ENCODE measurements around a stretch of chr7.

- RRBS: no CpG with 5 or more reads among the region's 5 CpGs
Measured at GRCh38 chr7:130135626-130136243, 65.4 kb downstream of the KLHDC10 start.

- RRBS: no CpG with 5 or more reads among the region's 8 CpGs
Measured at GRCh38 chr7:130144244-130144884, 60.8 kb downstream of the TMEM209 start.

- RRBS: no CpG with 5 or more reads among the region's 2 CpGs
Measured at GRCh38 chr7:130431337-130431746, 9.5 kb downstream of the CEP41 start.

DNA sequence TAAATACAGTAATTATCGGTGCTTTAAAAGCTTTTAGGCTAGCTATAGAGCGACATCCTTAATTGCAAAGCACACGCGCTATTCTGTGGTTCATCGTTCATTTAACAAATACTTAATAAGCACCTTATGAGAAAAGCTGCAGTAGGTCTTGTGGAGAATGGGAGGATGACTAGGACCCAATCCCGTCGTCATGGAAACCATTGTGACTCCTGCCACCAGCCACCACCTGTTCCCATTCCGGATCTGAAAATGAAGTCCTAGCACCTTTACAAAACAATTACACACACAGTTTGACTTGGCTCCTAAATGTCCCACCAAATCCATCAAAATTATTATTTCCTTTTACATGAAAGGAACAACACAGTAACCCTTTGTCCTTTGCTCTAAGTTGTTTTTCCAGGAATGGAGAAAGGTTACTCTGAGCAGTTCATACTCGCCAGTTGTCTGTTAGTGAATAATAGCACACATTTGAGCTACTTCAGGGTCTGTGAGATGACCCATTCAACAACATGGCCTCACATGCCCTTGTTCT, 785 bp upstream of the CEP41 start:
- RRBS: no CpG with 5 or more reads among the region's 9 CpGs

DNA sequence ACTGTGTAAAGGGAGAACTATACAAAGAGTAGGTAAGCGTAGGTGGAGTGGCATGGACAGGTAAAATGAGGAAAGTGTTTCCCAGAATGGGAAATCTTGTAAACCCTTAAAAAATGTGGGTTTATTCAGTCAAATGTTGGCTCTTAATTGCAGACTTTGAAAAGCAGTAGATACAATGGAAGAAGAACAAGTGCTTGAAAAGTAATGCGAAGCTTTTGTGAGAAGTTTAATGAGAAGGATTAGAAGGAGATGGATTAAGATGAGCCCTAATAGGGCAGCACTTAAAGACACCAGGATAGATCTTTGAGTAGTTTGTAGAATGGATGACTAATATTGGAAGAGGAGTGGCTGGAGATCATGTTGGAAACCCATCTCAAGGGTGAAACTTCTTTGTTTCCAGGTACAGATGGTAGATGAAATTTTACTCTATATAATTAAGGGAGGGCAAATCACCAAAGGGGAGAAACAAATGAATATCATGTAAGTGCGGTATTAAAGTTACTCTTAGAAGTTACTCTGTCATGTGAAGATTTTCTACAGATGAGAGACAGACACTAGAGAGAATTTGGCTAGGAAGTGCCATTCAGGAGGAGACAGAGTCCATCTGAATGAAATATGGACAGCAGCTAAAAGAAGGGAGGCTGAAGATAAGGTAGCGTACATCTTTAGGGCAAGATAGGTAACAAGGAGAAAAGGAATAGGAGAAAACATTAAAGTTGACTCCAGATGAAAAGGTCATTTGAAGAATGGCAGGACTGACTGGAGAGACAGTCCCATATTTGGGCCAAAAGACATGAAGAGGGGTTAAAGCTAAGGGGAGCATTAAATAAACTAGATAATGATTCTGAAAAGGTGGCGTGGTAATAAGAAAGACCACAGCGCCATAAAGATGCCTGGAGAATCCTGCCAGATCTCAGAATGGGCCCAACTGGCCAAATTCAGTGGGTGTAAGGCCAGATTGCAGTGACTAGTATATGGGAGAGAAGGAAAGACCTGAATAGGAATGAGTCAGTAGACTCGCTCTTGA, 22.4 kb downstream of the MEST start:
- RRBS: no CpG with 5 or more reads among the region's 7 CpGs

GRCh38 chr7:130529307-130529860, 37.5 kb downstream of the MEST start:
- RRBS: no CpG with 5 or more reads among the region's 3 CpGs

DNA sequence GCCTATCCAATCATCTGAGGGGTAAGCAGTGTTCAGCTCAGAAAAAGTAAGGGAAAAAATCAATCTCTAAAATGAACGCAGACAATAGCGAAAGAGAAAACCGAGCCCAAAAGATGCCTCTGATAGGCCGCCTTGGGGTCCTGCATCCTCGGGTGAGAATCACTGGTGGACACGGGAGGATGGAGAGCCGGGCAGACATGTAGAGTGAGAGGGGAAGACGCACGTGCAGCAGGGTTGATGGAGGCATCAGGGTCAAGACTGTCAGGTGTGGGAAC, 39.9 kb downstream of the MEST start:
- RRBS: no CpG with 5 or more reads among the region's 9 CpGs

DNA sequence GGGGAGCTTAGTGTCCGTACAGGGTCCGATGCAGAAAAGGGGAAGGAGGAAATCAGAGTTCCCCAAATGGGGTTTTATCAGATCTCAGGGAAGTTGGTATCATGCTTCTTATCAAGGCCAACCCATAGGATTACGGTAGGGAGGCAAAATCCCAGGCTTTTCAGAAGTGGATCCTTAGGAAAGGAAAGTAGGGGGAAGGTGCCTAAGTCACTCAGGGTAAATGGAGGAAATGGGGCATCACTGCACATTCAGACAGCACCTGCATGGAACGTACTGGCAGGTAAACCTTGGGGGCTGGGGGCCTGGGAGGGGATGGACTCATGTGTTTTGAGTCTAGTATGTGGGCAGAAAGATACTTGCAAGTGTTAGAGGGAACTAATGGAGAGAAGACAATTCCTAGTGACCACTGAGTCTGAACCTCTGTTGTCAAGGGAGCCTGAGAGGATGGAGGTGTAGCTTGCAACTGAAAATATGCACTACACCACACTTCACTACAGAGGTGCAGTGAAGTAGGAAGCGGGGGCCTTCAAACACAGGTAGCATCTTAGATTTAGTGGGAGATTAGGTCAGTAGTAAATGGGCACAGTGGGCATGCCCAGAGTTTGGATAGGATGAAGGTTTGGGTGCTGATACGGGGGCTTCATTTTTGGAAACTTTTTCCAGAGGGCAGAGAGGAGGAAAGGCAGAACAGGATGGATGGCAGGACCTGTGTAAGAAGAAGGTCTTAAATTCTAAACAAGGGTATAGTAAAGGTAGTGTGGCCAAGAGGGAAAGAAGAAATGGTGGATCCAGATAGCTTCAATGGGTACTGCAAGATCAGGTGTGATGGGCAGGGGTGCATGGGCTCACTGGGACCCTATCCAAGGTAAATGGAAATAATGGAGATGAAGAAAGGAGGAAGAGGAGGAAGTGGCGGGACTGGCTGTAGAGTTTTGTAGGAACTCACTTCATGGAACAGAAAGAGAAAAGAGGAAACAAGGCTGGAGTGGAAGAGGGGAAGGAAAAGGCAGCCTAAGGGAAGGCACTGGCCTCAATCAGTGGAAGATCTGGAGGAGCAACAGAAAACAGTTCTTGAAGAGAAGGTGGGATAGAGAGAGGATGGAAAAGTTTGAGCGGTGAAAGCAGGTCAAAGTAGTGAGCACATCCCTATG, 46.9 kb downstream of the MEST start:
- RRBS: no CpG with 5 or more reads among the region's 8 CpGs

GRCh38 chr7:130541115-130541812, 49.4 kb downstream of the MEST start:
- RRBS: no CpG with 5 or more reads among the region's 15 CpGs

GRCh38 chr7:130939789-130940561, 206.0 kb upstream of the KLF14 start:
- RRBS: no CpG with 5 or more reads among the region's 5 CpGs

DNA sequence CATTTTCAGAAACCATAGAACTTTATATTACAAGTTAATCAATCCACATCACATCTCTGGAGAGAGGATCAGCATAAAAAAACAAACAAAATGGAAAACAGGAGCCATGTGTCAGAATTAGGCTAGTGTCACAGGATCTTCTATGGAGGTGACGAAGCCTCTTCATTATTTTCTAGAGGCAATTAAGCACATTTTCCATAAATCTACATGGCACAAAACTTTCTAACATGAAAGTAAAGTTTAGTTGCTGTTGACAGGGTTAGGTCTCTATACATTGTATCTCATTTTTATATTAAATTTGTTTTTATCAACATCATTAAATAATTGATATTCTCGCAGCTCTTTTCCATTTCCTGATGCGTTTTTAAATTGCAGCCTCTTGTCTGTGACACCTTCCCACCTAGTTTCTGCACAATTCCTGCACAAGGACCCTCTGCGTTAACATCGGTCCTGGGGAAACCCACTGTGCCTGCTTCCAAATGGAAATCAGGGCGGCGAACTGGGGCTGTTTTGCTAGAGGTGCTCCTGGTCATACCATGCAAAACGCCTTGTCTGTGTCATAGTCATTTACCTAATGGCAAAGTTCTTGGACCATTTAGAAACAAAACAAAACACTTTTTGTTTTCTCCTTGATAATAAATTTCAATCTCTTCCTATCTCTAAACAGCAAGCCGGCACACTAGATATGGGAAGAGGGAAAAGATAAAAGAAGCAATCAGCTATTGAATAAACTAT, 206.7 kb upstream of the KLF14 start:
- RRBS: 0% methylated on average over 1 of the region's 9 CpGs

DNA sequence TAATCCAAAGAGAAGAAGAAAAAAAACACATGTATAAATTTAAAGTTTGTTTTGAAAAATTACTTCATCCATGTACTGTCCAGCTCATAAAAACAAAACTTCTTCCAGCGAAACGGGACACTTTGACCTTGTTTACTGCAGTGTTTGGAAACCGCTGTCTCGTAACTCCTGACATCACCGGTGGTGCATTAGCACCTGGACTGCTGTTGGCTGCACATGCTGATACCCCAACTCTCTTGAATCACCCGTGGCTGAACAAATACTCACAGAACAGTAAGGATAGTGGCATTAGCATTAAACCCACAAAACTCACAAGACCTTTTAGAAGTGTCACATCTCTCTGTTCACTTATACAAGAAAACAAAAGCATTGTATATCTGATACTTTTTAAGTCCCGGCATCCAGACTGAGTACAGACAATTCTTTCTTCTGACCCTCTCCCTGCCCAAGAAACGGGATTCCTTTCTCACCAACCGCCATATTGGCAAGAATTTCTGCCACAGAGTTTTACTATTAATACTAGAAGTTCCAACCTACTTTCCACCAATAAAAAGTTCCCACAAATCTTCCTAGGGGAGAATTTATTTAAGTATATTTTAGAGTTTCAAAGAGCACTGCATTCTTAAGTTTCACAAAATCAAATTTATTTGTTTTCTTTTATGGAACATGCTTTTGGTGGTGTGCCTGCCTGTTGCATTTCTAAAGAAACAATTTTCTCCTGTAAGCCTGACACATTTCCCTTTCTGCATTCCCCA, 208.3 kb upstream of the KLF14 start:
- RRBS: no CpG with 5 or more reads among the region's 9 CpGs

- RRBS: no CpG with 5 or more reads among the region's 7 CpGs
Measured at GRCh38 chr7:130947697-130948373, 213.8 kb upstream of the KLF14 start.

DNA sequence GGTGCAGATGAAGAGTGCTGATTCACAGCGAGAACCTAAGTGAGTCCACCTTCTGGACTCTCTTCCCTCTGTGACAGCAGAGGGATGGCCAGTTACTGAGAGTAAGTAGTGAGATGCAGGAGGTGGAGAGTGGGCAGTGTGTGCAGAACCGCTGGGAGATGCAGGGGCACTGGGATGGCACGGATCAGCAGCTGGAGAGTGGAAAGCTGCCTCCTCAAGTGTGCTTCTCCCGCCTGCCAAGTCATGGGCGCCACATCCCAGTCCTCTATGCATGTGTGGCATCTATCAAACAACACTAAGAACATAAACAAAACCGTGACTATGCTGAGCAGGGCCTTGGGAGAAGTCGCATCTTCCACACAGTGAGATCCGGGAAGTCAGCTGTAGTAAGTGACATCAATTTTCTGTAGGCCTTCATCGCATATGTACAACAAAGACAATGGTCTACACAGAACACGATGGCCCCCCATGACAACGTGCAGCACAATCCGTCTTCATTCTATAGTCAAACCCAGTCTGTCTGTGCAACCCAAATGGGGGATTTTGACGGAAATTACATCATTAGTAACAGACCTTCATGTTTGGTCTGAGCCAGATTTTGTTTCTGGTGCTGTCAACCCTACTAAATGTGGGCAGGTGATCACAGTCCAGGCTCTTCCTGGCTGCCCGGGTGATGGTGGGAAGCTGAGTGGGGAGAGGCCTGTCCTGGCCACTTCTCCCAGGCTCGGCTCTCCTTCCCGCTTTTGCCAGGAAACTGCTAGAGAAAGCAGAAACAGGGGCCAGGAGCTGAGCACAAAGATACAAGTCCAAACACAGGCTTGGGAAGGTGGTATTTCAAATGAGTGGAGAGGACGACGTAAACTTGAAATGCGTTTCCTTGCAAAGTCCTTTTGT, 217.6 kb upstream of the KLF14 start:
- RRBS: no CpG with 5 or more reads among the region's 19 CpGs

DNA sequence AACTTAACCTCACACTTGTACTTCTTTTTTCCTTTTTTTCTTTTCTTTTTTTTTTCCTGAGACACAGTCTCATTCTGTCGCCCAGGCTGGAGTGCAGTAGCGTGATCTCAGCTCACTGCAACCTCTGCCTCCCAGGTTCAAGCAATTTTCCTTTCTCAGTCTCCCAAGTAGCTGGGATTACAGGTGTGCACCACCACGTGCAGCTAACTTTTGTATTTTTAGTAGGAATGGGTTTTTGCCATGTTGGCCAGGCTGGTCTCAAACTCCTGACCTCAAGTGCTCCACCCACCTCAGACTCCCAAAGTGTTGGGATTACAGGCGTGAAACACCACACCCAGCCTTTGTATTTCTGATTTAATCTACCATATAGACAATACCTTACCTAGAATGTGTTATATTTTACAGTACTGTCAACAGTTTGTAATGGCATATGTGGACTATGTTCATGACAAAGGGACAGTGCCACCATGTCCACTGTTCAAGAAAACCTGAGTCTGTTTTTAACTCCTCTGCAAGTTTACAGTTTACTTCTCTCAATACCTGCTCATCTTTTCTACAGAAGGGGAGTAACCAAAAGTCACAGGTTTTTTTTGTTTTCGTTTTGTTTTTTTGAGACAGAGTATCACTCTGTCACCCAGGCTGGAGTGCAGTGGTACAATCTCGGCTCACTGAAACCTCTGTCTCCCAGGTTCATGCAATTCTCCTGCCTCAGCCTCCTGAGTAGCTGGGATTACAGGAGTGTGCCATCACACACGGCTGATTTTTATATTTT, 223.9 kb upstream of the KLF14 start:
- RRBS: no CpG with 5 or more reads among the region's 7 CpGs

- RRBS: no CpG with 5 or more reads among the region's 10 CpGs
Measured at GRCh38 chr7:131000055-131000878, 266.3 kb upstream of the KLF14 start.

- RRBS: no CpG with 5 or more reads among the region's 9 CpGs
Measured at GRCh38 chr7:131007226-131007797, 273.3 kb upstream of the KLF14 start.

GRCh38 chr7:131029972-131030694, 296.1 kb upstream of the KLF14 start:
- RRBS: no CpG with 5 or more reads among the region's 2 CpGs

DNA sequence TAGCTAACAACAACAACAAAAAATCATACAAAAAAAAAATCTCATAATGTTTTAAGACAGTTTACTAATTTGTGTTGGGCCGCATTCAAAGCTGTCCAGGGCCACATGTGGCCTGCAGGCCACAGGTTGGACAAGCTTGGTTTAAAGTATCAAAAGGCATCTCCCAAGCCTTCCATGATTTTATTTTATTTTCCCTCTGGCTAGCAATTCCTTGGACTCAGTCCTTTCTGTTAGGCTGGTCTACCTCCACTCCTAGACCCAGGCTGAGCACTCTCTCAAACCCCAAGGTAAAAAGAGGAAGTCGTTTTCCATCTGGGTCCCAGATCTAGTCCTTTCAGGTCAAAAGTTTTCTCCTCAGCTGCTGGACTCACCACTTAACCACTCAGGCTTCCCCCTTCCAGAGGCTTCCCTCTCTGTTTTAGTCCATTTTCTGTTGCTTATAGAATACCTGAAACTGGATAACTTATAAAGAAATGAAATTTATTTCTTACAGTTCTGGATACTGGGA, 252.3 kb upstream of the MKLN1 start:
- RRBS: no CpG with 5 or more reads among the region's 2 CpGs

- RRBS: no CpG with 5 or more reads among the region's 4 CpGs
Measured at GRCh38 chr7:131099241-131099499, 228.5 kb upstream of the MKLN1 start.

Measured in cardiac fibroblast (primary cell).